Gastrocnemius medialis (tissue), 3 donors: ENCODE measurements around the gene OPRD1.

DNA sequence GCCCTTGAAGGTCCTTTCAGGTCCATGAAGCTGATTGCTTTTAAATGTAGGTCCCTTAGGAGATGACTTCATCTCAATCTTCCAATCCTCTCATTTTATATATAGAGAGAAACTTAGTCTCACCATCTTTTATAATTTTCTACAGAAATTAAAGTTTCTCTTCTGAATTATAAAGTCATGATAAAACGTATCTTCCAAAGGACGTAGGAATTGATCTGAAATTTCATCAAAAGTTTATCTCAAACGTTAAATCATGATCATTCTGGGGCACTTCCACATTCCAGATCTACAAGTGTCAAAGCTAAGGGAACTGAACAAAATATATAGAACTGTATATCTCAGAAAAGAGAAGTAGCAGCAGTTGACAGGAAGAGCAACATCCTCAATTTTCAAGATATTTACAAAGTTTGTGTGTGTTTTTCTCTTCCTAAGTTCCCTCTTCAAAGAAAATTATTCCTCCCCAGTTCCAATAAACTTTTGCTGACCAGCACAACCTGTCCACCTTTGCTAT lies 38.3 kb upstream of the EYA3 start:
- PRO-cap = no peak
- RAMPAGE, long total RNA, 3 experiments = no peak in any of the 3 experiments

DNA sequence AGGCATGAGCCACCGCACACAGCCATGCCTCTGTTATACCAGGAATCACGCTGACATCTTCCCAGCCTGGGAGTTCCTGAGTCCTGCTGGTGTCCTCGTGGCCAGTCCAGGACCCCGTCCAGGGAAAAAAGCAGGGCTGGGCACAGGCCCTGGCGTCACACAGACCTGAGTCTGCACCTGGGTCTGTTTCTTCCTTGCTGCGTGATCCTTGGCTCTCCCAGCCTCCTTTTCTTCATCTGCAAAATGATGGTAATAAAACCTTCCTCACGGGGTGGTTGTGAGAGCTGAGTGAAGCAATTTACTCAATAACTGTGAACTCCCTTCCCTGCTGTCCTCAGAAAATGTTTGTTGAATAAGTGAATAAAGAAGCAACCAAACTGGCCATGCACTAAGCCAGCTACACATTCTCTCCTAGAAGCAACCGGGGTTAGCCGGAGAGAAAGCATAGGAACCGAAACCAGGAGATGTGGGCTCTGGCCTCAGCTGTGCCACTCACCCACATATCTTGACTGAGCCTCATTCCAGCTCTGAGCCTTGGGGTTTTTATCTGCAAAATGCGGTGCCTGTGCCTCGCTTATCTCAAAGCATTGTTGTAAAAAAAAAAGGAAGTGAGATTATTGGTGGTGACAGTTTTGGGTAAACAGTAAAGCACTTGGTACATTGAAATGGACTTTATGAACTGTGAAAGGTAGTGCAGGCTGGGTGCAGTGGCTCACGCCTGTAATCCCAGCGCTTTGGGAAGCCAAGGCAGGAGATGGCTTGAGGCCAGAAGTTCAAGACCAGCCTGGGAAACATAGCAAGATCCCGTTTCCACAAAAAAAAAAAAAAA lies 4.0 kb downstream of the PTAFR start:
- PRO-cap = no peak
- RAMPAGE, long total RNA, 3 experiments = no peak in any of the 3 experiments

GRCh38 chr1:28246264-28246545 lies 10.3 kb downstream of the ATP5IF1 start:
- PRO-cap = no peak
- RAMPAGE, long total RNA, 3 experiments = no peak in any of the 3 experiments

- PRO-cap = bidirectional peak, plus-strand start at chr1:28259524, minus-strand start at chr1:28259260
- RAMPAGE, long total RNA, 3 experiments = no peak in any of the 3 experiments
Measured at GRCh38 chr1:28259067-28259434, 267 bp upstream of the SESN2 start.

- PRO-cap = bidirectional peak, plus-strand start at chr1:28260235, minus-strand start at chr1:28260016; unidirectional peak, minus-strand start at chr1:28260327
- RAMPAGE, long total RNA, 3 experiments = no peak in any of the 3 experiments
Measured at GRCh38 chr1:28259739-28260676, 690 bp downstream of the SESN2 start.

DNA sequence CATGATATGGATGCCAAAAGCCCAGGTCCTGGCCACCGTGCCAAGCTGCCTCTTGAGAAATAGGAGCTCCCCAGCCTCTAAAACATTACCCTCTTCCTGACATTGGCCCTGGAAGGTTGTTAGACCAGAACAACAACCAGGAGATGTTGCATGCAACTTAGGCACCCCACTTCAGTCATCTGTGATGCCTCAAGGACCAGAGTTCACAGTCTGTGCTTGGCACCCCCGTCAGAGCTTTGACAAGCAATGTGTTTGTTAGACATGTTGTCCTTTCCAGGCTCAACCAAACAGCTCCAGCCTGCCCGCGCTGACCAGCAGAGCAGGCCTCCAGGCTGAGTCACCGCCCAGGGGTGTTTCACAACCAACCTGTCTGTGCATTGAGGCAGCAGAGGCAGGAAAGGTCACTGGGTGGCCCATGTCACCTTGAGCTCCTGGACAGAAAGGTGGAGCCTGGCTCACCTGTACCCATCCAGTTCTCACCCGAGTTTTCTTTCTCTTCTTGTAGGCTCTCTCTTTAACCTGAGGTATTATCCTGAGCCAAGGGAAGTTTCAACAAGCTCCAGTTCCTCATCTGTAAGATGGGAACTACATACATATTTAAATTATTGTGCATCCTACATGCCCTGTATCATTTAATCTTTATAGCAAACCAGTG lies 14.9 kb upstream of the MED18 start:
- PRO-cap = no peak
- RAMPAGE, long total RNA, 3 experiments = no peak in any of the 3 experiments

DNA sequence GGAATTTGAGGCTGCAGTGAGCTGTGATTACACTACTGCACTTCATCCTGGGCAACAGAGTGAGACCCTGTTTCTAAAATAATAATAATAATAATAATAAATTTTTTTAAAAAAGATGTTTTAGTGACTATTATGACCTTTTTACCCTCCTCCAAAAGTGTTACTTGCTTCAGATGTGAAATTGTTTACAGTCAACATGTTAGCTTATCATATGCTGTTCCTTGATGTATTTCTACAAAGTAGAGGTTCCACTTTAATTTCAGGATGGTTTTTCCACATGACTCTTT lies 48.4 kb upstream of the RCC1 start:
- PRO-cap = no peak
- RAMPAGE, long total RNA, 3 experiments = no peak in any of the 3 experiments

DNA sequence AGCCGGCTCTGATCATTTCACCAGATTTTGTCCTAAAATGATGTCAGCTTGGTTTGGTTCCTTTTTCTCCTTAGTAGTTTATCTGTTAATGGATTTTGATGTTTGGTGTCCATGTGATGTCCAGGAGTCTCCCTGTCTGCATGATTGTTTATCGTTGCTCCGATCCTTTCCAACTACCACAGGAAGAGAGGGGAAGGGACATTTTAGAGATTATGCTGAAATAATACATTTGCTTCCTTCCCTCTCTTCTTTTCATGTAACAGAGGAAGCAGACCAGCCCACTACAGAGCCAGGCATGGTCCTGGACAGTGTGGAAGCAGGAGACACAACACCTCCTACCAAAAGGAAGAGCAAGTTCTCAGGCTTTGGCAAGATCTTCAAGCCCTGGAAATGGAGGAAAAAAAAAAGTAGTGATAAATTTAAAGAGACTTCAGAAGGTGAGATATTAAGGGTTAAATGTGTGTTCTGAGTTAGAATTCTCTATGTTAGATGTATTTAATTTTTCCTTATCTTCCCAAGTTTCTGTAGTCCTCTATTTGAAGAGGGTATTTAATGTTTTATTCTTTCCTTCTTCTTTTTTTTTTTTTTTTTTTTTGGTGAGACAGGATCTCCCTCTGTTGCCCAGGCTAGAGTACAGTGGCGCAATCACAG lies 46.9 kb upstream of the RCC1 start:
- PRO-cap = no peak
- RAMPAGE, long total RNA, 3 experiments = no peak in any of the 3 experiments

- PRO-cap = no peak
- RAMPAGE, long total RNA, 3 experiments = no peak in any of the 3 experiments
Measured at GRCh38 chr1:28473463-28474262, 32.2 kb upstream of the RCC1 start.

DNA sequence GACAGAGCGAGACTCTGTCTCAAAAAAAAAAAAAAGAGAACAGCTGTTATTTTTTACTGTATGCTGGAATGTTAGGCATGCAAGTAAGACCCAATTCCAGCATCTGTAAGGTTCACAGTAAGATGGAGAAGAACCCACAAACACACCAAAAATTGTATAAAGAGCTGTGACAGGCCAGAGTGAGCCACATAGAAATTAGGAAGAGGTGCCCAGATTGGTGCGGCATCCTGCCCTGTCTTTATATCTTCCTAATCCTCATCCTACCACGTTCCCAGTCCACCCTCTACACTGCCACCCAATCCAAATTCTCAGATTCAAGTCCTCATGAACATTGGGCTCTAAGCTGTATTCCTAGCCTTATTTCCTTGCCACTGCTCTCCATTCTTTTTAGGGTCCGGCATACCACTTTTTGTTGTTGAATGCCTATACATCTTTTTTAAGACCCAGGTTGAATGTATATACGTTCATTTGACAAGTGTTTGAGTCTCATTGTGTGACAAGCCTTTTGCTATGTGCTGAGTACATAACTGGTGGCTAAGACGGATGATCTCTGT lies 1.2 kb upstream of the TAF12 start:
- PRO-cap = no peak
- RAMPAGE, long total RNA, 3 experiments = no peak in any of the 3 experiments

GRCh38 chr1:28811740-28811974 lies 313 bp upstream of the OPRD1 start:
- PRO-cap = no peak
- RAMPAGE, long total RNA, 3 experiments = no peak in any of the 3 experiments

DNA sequence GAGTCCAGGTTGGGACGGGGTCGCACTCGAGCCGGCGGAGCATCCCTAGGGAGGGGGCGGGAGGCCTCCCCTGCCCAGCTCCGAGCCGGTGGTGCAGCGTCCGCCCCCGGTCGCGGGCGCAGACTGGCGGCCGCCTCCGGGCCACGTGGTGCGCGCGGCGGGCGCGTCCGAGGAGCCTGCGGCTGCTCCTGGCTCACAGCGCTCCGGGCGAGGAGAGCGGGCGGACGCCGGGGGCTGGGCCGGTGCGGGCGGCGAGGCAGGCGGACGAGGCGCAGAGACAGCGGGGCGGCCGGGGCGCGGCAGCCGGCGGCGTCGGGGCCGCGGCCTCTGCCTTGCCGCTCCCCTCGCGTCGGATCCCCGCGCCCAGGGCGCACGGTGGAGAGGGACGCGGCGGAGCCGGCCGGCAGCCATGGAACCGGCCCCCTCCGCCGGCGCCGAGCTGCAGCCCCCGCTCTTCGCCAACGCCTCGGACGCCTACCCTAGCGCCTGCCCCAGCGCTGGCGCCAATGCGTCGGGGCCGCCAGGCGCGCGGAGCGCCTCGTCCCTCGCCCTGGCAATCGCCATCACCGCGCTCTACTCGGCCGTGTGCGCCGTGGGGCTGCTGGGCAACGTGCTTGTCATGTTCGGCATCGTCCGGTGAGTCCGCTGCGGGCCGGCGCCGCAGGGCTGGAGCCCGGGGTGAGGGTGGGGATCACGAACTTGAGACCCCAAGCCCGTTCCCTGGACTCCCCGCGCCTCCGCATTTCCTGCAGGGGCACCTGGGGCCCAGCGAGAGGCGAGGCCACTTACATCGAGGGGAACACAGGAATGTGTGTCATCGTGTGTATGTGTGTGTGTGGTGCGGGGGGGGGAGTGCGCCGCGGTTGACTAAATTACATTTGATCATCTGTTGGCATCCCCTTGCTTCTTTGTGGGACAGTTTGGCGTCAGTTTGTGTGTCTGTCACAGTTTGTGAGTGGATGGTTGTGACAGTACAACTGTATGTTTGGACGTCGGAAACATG lies at the start of gene OPRD1:
TSS of gene OPRD1 (plus strand) at position 196 of the 1,003 bp plus-strand sequence.
- PRO-cap = no peak
- RAMPAGE, long total RNA, 3 experiments = no peak in any of the 3 experiments

DNA sequence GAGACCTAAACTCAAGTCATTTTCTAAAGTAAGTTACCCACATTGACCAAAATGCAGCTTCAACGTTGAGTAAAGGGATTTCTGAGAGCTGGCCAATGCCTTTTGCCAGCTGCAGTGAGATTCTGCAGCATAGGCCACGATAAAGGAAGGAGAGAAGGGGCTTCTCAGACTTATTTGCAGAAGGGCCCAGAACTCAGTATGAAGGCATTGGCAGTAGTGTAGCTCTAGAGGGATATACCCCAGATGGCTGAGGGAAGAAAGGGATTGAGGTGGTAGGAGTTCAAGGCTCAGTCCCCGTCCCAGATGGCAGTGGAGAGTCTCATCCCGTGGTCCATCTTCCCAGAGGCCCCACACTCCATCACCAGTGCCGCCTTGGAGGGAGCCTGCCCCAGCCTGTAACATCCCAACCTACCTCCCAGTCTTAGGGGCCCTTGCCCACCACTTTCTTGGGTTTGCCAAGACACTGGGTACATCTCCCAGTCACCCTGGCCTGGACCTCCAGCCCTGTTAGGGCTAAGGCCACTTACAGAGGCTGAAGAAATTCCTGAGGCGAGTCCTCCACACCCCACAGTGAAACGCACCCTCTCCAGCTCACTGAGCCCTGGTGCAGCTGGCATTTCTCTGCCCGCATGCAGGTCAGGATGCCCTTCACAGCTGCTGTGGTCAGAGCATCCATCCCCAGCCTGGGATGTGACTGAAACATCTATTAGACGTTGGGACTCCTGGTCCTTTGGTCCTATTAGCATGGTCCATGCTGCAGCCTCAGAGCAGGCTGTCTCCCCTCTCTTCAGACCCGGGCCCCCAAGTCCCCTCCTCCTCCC lies 3.4 kb downstream of the TMEM200B start:
- PRO-cap = no peak
- RAMPAGE, long total RNA, 3 experiments = no peak in any of the 3 experiments

DNA sequence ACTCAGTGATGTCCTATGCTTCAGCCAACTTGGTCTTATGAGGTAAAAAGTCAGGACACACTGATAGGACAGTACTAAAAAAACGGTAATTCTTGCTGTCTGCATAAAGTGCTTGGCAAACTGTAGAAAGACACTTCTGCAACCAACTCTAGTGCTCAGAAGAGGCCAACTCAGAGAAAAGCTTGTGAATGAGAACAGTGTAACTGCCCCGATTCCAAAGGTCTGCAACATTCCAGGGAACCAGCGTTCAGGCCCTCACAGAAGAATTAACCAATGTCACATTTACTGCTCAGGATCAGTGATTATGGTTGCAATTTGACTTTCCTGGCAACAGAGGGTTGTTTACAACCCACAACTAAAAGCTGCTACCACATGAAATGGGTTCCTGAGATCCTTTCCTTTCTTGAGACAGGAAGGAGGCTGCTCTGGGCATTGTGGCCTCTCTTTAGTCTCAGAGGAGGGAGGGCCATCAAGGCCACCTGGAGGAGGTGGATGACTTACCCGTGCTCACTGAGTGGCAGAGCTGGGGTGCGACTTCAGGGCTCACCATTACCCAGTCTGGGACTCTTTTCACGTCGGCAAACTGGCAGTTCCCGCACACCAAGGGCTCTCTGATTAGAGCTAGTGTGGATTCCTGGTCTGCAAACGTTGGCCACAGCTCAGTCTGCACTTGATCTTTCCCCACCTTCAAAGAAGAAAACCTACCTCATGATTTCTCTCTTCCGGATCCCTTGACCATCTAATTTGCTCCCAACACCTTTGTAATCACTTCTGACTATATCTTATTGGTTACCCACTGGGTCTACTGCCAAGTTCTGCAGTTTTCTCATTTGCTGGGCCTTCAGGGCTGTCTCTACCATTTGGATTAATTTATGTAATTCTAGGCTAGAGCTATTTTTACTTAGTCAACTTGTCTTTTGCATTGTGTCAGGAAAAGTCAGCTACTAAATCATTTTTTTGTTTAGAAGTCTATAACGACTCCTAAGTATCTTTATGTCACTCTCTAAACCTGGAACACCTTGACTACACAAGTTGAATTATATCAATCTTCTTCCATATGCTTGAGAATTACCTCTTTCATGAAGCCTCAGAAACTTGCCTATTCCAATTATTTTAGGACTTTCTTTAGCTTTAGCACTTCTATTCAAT lies 15.1 kb downstream of the SRSF4 start:
- PRO-cap = no peak
- RAMPAGE, long total RNA, 3 experiments = no peak in any of the 3 experiments

DNA sequence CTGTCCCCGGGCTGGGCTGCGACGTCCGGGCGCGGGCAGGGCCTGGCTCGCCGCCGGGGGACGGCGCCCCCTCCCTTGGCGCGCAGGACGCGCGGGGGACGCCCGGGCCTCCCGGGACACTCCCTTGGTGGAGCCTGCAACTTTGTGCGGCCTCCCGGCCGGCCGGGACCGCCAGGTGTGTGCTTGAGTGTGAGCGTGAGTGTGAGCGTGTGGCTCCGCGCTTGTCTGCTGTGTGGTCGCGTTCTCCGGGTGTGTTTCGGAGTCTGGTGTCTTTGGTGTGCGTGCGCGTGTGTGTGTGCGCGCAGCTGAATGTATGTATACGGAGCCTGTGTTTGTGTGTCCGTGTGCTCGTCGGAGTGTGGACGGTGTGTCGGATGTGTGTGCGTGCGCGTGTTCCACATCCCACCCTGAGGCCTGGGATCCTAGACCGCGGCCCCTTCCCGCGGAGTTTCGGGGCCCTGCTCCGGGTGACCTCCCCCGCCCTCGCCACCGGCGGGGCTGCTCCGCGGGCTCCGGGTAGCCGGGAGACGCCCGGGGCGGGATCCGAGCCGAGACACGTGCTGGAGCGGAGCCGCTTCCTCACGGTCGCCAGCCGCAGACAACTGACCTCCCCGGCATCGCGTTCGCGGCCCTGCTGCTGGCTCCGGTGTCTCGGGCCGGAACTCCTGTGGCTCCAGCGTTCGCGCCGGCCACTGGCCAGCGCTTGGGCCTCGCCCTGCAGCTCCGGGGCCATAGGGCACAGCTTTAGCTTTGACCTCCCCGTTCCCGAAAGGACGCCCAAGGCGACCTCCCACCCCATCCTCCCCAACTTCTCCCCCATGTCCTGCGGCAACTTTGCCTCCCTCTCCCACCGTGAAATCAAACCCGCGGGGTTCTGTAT lies 1.8 kb downstream of the PTPRU start:
- PRO-cap = bidirectional peak, plus-strand start at position 546 of the sequence, minus-strand start at position 500 of the sequence
- RAMPAGE, long total RNA, 3 experiments = no peak in any of the 3 experiments

GRCh38 chr1:29354613-29354938 lies 118.3 kb downstream of the PTPRU start:
- PRO-cap = no peak
- RAMPAGE, long total RNA, 3 experiments = no peak in any of the 3 experiments

DNA sequence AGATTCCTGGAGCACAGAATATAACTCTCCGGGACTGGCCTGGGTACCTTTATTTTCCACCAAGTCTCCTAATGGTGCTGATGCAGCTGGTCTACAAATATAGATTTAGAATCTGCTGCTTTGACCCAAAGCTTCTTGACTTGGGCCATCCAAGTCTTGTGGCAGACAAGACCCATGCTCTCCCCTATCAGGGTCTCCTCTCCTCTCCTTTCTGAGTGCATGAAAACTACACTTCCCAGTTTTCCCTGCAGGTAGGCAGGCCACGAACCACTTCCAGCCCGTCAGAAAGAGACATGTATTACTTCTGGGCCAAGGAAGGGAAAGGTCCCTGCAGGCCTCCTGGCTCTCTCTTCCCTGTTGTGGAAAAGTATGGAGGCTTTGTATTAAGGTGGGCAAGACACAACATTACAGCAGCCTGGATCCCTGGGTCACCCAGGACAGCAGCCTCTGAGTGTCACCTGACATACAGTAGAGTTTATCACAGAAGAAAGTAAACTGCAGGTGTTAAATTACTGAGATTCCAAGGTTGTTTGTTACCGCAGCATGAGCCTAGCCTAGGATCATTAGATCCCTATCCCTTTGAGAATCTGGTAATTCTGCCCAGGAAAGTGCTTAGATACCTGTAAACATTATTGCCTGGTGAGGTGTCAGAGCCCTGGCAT lies 717.4 kb downstream of the MATN1 start:
- PRO-cap = no peak
- RAMPAGE, long total RNA, 3 experiments = no peak in any of the 3 experiments

DNA sequence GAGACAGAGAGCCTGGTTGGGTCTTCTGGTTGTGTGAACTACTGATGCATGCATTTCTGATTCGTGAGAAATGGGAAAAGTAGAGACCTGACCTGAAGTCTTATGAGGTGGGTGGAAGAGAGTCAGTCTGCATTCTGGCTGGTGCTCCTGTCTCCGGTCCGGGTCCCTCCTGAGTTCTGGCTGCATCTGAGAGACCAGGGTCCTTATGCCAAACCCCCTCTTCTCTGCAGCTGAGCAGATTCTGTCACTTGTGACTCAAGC lies 638.7 kb downstream of the MATN1 start:
- PRO-cap = no peak
- RAMPAGE, long total RNA, 3 experiments = no peak in any of the 3 experiments

- PRO-cap = no peak
- RAMPAGE, long total RNA, 3 experiments = no peak in any of the 3 experiments
Measured at GRCh38 chr1:30191161-30191401, 532.3 kb downstream of the MATN1 start.

DNA sequence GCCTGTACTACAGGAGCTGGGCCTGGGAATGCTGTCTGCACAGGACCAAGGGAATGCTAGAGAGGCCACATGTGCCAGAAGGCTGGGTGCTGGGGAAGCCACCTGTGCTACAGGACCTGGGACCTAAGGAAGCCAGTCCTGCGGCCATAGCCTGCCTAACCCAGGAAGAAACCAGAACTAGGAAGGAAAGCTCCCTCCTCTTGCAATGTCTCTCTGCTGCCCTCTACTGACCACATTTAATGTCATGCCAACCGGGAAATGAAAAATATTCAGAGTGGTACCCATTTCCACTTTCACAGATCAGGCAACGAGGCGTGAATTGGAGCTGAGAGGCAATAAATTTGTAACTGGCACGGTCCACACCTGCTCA lies 343.1 kb downstream of the MATN1 start:
- PRO-cap = no peak
- RAMPAGE, long total RNA, 3 experiments = no peak in any of the 3 experiments